Type B pancreatic cell (in vitro differentiated cells): Measurements from ENCODE around the gene FANCM.

DNA sequence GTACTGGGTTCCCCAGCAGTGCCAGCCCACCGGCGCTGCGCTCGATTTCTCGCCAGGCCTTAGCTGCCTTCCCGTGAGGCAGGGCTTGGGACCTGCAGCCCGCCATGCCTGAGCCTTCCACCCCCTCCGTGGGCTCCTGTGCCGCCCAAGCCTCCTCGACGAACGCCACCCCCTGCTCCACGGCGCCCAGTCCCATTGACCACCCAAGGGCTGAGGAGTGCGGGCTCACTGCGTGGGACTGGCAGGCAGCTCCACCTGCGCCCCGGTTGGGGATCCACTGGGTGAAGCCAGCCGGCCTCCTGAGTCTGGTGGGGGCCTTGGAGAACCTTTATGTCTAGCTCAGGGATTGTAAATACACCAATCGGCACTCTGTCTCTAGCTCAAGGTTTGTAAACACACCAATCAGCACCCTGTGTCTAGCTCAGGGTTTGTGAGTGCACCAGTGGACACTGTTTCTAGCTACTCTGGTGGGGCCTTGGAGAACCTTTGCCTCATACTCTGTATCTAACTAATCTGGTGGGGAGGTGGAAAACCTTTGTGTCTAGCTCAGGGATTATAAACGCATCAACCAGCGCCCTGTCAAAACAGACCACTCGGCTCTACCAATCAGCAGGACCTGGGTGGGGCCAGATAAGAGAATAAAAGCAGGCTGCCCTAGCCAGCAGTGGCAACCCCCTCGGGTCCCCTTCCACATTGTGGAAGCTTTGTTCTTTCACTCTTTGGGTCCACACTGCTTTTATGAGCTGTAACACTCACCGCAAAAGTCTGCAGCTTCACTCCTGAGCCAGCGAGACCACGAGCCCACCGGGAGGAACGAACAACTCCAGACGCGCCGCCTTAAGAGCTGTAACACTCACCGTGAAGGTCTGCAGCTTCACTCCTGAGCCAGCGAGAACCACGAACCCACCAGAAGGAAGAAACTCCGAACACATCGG, 121.9 kb downstream of the FSCB start:
- PRO-cap, result no peak

- PRO-cap, result no peak
Observed at GRCh38 chr14:44963478-44964463, 1.8 kb downstream of the TOGARAM1 start.

DNA sequence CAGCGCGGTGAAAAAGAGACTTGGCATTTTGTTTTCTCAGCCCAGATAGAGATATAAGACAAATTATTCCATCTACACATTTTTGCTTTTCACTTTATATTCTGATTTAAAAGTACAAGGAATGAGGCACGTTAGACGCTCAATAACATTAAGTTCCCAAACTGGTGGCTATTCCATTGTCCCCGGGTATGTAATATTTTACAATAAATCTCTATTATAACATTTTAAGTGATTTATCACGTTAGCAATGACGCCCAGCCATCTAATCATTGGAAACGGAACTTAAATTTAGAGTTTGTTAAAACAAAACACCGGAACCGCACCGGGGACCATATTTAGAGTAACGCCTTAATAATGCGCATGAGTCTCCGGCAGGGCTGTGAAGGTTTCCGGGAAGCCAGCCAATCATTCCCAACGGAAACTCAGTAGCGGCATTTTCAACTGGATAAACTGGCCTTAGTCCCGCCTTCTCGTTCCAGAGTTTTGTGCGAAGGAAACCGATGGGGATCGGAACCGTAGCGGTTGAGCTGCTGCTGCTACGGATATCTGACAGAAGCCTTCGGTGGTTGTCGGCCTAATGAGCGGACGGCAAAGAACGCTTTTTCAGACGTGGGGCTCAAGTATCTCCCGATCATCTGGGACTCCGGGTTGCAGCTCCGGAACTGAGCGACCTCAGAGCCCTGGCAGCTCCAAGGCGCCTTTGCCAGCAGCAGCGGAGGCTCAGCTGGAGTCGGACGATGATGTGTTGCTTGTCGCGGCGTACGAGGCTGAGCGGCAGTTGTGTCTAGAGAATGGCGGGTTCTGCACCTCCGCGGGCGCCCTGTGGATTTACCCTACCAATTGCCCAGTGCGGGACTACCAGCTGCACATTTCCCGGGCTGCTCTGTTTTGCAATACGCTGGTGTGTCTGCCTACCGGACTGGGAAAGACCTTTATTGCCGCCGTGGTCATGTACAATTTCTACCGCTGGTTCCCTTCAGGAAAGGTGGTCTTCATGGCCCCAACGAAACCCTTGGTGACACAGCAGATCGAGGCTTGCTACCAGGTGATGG, at the start of gene FANCM:
Gene FANCM, plus strand, starts transcription at position 476 of the 1,052 bp plus-strand sequence.
- PRO-cap, result no peak

DNA sequence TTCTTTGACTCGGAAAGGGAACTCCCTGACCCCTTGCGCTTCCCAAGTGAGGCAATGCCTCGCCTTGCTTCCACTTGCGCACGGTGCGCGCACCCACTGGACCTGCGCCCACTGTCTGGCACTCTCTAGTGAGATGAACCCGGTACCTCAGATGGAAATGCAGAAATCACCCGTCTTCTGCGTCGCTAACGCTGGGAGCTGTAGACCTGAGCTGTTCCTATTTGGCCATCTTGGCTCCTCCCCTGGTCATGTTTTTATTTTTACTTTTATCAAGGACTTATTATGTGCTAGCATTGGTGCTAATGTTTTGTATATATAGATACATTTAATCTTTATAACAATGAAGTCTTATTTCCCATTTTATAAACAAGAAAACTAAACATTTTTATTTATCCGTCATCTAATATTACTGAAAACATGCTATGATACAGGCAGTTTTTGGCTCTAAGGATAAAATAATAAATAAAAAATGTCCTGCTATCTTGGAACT, 636.1 kb upstream of the MIS18BP1 start:
- PRO-cap, result no peak

DNA sequence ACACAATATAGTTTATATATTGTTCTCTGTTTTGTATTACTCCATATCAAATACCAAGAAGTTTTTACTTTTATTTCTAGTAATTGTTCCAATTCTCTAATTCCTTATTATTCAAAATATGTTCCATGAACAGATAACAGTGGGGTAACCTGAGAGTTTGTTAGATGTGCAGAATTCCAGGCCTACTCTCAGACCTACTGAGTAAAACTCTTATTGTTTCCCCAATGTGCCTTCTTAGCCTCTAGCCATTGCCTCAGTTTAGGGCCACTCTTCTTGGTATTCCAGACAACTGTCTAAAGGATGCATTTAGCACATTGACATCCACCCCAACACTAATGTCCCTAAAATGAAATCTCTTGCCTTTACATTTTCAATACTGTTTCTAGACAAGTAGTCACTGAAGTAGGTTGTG, 650.3 kb upstream of the MIS18BP1 start:
- PRO-cap, result no peak

- PRO-cap, result no peak
Observed at GRCh38 chr14:48260253-48261217, 585.1 kb upstream of the MDGA2 start.

- PRO-cap, result no peak
Observed at GRCh38 chr14:49623879-49624490, 3.4 kb downstream of the MGAT2 start.

DNA sequence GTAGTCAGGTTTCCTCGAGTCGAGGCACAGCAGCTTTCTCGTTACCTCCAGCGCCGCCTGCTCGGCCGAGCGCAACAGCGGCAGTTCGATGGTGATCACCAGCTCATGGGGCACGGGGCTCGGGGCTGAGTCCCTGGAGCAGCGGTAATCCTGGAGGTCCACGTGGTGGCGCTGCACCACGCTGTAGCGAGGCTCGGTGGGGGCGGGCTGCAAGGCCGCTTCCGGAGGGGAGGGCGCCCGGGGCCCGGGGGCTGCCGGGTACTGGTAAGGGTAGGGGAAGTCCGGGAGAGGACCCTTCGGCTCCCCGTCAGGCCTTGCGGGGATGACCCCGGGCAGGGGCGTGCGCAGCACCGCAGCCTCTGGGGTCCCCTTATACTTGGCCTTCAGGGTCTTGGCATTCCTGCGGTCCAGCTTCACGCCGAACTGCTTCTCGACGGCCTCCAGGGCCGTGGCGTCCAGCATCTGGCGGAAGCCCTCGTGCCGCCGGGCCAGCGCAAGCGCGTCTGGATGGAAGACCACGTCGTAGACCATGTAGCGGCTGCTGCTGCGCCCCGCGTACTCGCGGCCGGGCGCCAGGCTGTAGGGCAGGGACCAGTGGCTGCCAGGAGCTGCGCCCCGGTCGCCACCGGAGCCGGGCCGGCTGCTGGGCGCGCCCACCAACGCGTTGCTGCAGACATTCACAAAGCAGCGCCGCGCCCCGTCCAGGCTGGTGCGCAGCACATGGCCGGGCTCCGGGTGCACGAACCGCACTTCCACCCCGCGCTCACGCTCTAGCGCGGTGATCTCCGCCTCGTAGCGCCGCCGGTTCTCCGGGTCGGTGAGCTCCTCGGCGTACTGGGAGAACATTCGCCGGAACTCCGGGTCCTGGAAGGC, 606 bp downstream of the DNAAF2 start:
- PRO-cap, result bidirectional peak, plus-strand start at position 267 of the sequence, minus-strand start at position 76 of the sequence; bidirectional peak, plus-strand start at position 709 of the sequence, minus-strand start at position 645 of the sequence

- PRO-cap, result no peak
Observed at GRCh38 chr14:49744712-49744971, 23.3 kb upstream of the KLHDC2 start.

DNA sequence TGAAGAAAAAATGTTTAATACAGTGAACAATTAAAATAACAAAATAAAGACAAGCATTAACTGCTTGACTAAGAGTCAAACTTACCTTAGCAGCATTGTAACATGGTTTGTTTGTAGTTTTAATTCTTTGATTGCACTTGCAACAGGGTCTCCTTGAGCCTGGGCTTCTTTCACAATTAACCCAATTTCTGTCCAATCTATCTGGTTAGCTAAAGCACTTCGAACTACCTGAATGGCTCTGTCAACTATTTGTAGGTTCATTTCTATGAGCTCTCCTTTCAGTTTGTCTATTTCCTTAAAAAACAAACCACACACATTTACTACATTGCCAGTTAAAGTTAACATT, 23.6 kb downstream of the NEMF start:
- PRO-cap, result no peak

DNA sequence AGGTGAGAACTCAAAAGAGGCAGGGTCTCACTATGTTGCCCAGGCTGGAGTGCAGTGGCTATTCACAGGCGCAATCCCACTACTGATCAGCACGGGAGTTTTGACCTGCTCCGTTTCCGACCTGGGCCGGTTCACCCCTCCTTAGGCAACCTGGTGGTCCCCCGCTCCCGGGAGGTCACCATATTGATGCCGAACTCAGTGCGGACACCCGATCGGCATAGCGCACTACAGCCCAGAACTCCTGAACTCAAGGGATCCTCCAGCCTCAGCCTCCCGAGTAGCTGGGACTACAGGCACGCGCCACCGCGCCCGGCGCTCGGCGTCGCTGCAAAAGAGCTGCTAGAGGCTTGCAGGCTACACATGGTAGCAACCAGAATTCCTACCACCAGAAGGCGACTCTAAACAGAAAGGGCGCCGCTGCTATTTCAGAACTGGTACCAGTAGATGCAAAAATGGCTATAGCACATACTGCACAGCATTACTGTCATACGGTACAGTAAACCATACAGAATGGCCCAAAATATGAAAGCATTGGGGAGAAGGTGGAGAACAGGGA, 1.1 kb upstream of the NEMF start:
- PRO-cap, result no peak

DNA sequence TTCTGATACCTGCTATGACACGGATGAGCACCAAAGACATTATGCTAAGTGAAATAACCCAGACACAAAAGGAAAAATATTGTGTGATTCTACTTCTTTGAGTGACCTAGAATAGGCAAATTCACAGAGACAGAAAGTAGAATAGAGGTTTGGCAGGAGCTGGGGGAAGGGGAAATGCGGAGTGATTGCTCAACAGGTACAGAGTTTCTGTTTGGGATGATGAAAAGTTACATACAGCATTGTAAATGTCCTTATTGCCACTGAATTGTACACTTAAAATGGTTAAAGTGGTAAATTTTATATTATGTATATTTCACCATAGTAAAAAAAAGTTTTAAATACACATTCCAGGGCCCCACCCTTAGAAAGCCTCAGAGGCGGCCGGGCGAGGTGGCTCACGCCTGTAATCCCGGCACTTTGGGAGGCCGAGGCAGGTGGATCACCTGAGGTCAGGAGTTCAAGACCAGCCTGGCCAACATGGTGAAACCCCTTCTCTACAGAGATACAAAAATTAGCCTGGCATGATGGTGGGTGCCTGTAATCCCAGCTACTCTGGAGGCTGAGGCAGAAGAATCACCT, 72.3 kb downstream of the ARF6 start:
- PRO-cap, result unidirectional peak, plus-strand start at position 364 of the sequence

DNA sequence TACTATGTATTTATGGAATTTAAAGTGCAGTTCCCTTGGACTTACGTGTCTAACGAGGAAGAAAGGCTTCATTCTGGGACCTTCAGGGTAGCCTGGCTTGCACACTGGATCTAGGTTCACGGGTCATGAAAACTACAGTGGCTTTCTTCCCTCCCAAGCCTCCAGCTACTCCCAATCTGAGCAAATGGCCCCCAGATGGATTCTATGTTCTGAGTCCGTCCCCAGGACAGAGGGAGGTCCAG, 77.2 kb downstream of the ARF6 start:
- PRO-cap, result no peak

GRCh38 chr14:49972774-49973396, 80.0 kb downstream of the ARF6 start:
- PRO-cap, result no peak

- PRO-cap, result no peak
Observed at GRCh38 chr14:49992776-49993367, 100.0 kb downstream of the ARF6 start.

DNA sequence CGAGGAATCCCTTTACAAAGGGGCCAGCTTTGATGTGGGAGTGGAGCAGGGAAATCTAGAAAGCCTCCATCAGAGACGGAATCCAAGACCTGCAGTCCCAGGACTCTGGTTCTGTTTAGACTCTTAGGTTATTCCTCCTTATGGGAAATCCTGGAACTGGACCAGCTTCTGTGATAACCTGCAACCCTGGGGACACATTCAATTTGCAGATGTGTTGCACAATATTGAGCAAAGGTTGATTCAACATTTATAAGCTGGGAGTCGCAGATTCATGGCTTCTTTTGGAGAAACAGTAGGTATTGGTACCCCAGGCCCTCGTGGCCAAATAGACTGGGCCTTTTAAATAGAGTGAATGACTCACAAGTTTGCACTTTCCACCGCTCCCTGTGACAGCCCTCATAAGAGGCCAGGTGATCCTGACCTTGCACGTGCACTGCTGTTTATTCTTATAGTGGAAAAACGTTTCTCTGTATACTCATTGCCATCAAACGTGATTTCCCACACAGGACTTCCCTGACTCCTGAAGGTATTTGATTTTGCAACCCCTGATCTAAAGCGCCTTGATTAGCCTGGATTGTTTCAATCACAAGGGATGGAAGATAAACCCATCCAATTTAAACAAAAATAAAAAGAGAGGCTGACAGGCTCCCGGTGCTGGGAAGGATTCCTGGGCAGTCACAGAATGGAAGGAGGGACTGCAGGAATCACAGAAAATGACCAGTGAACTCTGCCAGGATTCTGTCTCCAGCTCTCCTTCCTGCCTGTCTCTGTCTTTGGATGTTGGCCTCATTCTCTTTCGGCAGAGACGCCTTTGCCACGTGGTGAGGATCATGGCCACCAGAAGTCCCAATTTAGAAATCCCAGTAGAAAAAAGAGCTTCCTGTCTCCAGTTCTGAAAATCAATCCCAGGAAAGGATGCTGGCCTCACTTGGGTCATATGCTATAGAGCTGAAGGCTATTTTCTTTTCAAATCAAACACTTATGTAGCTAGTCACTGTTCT, 97.9 kb downstream of the VCPKMT start:
- PRO-cap, result no peak

GRCh38 chr14:50038441-50039507, 77.6 kb downstream of the VCPKMT start:
- PRO-cap, result no peak

- PRO-cap, result no peak
Observed at GRCh38 chr14:50043832-50044460, 72.4 kb downstream of the VCPKMT start.

- PRO-cap, result no peak
Observed at GRCh38 chr14:50069255-50069754, 47.1 kb downstream of the VCPKMT start.

DNA sequence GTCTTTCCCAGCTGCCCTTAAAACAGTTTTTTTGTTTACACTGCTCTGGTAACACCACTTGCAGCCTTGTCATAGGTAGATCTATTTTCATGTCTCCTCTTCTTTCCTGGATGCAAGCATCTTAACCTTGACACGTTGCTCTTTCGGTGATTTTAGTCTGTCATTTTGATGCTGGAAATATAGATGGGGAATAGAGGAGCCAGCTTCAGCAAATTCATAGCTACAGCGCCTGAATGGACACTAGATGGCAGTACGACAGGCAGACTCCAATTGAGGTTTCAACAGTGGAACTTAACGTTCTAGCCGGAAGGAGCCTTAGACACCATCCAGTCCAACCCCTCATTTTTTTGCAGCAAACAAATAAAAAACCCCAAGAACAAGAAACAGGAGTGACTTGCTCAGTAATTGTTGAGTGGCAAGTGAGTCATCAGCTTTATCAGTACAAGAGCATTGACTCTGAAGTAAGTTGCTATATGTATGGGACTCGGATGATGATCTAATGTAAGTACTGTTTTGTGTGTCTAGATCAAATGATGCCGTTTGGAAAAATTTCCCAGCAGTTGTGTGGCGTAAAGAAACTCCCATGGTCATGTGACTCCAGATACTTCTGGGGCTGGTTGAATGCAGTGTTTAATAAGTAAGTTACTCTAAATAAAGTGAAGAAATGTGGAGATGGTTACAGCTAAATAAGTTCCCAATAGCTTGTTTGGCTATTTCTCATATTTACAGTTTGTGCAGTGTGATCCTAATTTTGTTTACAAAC, 9.0 kb downstream of the DMAC2L start:
- PRO-cap, result no peak